Prostate gland (tissue), 2 donors: Measurements from ENCODE around the genes RAB3GAP1, UBXN4 and THSD7B.

DNA sequence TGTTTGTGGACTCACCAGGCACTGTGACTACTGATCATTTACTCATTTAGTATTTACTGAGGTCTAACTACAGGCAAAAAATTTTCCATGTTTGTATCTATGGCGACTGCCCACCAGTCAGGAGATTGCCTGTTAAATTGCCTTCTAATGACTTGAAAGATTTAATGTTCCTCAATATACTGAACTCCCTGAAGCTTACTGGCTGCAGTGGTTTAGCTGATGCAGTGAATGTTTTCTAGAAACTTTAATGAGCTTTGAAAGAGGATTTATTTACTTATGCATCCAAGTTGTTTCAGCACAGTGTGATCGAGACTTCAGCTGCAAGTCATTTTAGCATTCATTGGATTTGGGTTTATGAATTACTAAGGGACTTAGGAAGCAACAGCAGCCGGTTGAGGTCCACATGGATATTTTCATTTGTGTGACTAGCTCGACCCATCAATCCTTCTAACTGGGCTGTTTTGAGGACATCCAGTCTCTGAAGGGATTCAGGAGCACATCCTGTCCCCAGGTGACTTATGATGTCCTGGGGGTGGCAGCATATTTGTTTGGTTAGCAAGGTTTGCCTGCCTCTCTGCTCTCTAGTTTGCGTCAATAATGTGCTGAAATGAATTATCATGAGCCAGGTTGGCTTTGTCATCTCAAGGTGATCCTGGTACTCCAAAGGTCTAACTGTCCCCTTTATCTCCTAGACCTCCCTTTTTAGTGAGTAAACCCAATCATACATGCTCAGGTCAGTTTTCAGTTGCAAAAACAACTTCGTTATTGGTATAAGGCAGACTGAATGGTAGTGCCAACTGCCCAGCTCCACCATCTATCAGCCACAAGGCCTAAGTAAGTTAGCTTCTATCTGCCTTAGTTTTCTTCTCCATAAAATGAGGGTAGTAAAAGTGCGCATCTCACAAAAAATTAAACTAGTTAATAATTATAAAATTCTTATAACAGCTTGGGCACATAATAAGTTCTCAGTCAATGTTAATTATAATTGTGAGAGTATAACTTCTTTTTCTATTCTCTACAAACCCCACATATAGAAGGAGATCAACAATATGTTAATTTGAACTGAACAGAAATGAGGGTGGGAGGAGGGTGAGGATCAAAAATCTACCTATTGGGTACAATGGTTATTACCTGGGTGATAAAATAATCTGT is 27.0 kb downstream of the ACMSD start:
- PRO-cap: no peak
- RAMPAGE, long total RNA, 2 experiments: no peak in any of the 2 experiments

- PRO-cap: no peak
- RAMPAGE, long total RNA, 2 experiments: no peak in any of the 2 experiments
Observed at GRCh38 chr2:134870215-134870805, 31.9 kb downstream of the ACMSD start.

- PRO-cap: bidirectional peak, plus-strand start at chr2:135052283, minus-strand start at chr2:135052153
- RAMPAGE, long total RNA, 2 experiments: start-site peak on the plus strand in 2 of 2 experiments, at chr2:135052289-135052298 at its widest, 507 to 764 reads per replicate
Observed at GRCh38 chr2:135051941-135052436, at the start of gene RAB3GAP1. Gene RAB3GAP1, plus strand, starts transcription at chr2:135052292.

GRCh38 chr2:135741408-135742433 is at the start of gene UBXN4:
Gene UBXN4, plus strand, starts transcription at chr2:135741855.
- PRO-cap: bidirectional peak, plus-strand start at chr2:135741634, minus-strand start at chr2:135741687
- RAMPAGE, long total RNA, 2 experiments: start-site peak on the plus strand in 2 of 2 experiments, at chr2:135741619-135741923 at its widest, 861 to 907 reads per replicate

- PRO-cap: no peak
- RAMPAGE, long total RNA, 2 experiments: no peak in any of the 2 experiments
Observed at GRCh38 chr2:135742741-135742898, 965 bp downstream of the UBXN4 start.

- PRO-cap: no peak
- RAMPAGE, long total RNA, 2 experiments: no peak in any of the 2 experiments
Observed at GRCh38 chr2:135825579-135826216, 11.3 kb downstream of the LCT start.

- PRO-cap: no peak
- RAMPAGE, long total RNA, 2 experiments: no peak in any of the 2 experiments
Observed at GRCh38 chr2:135863315-135863621, 13.0 kb downstream of the MCM6 start.

- PRO-cap: no peak
- RAMPAGE, long total RNA, 2 experiments: no peak in any of the 2 experiments
Observed at GRCh38 chr2:135983662-135984167, 1.7 kb downstream of the DARS1 start.

- PRO-cap: unidirectional peak, minus-strand start at chr2:136121360
- RAMPAGE, long total RNA, 2 experiments: no peak in any of the 2 experiments
Observed at GRCh38 chr2:136121022-136121534, 3.1 kb upstream of the CXCR4 start.

GRCh38 chr2:136128103-136128979 is 10.4 kb upstream of the CXCR4 start:
- PRO-cap: no peak
- RAMPAGE, long total RNA, 2 experiments: no peak in any of the 2 experiments

GRCh38 chr2:136378432-136378775 is 260.5 kb upstream of the CXCR4 start:
- PRO-cap: no peak
- RAMPAGE, long total RNA, 2 experiments: no peak in any of the 2 experiments

DNA sequence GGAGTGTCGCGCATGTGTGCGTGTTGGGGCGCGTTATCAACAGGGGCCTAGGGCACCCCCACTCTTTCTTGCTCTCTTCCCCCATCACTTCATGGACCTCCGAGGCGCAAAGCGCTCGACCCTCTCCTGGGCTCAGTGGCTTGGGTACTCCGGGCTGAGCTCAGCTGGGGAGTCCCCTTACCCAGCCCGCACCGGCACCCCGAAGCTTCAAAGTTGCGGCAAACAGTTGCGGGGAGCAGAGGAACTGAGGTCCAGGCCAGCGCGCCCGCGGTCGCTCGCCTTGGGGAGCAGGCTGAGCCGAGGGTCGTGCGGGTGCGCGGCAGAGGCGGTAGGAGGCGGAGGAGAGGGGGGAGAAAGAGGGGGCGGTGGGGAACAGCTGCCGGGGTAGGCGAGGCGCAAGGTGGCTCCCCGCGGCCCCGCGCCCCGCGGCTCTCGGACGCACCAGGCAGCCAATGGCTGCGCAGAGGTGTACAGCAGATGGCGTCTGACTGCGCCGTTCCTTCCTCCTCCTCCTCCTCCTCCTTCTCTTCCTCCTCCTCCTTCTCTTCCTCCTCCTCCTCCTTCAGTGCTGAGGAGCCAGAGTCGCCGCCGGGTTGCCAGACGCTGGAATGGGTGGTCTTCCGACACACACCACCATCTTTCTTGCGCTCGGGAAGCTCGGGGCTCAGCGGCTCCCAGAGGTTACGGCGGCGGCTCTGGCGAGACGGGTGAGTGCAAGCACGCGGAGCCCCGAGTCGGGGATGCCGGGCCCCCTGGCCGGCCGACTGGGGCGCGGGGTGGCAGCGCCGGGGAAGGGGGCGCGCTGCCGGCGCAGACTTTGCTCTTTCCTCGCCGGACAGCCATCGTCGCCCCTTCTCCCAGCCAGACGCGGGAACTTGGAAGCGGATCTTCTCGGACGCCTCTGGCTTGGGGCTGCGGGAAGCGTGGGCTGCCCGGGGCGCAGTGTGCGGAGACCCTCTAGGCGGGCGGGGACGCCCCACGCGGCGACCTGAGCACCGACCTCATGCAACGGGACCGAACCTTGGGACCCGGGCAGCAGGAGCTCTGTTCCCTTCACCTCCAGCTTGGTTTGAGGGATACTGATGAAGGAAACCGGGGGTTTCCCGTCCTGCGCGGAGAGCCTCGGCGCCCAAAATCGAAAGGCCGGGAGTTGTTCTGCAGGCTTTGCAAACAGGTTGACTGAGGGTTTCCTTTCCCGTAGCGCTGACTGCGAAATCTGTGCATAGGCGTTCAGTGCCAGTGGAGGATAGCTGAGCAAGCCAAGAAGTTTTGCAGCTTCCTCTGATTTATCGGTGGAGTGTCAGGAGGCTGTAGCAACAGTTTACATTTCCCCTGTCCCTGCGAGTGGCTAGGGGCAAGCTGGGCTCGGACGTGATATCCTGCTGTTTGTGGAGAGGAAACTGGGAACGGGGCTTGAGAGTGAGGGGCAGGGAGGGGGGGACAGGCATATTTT is at the start of gene THSD7B:
Gene THSD7B, plus strand, starts transcription at position 565 of the 1,453 bp plus-strand sequence.
- PRO-cap: no peak
- RAMPAGE, long total RNA, 2 experiments: start-site peak on the plus strand in 2 of 2 experiments, centred at positions 566 to 569 of the sequence, 16 to 30 reads per replicate

- PRO-cap: no peak
- RAMPAGE, long total RNA, 2 experiments: no peak in any of the 2 experiments
Observed at GRCh38 chr2:137947371-137947803, 16.9 kb upstream of the HNMT start.

DNA sequence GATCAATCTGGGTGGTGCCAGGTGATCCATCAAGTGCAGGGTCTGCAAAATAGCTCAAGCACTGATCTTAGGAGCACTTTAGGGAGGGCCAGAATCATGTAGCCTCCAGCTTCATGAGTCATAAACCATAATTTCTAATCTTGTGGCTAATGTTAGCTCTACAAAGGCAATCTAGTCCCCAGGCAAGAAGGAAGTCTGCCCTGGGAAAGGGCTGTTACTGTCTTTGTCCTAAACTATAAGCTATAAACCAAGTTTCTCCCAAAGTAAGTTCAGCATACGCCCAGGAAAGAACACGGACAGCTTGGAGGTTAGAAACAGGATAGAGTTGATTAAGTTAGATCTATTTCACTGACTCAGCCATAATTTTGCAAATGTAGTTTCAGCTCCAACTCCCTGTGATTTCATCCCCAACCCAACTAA is 227.0 kb upstream of the SPOPL start:
- PRO-cap: no peak
- RAMPAGE, long total RNA, 2 experiments: no peak in any of the 2 experiments

GRCh38 chr2:138421810-138422209 is 79.8 kb upstream of the SPOPL start:
- PRO-cap: no peak
- RAMPAGE, long total RNA, 2 experiments: no peak in any of the 2 experiments

DNA sequence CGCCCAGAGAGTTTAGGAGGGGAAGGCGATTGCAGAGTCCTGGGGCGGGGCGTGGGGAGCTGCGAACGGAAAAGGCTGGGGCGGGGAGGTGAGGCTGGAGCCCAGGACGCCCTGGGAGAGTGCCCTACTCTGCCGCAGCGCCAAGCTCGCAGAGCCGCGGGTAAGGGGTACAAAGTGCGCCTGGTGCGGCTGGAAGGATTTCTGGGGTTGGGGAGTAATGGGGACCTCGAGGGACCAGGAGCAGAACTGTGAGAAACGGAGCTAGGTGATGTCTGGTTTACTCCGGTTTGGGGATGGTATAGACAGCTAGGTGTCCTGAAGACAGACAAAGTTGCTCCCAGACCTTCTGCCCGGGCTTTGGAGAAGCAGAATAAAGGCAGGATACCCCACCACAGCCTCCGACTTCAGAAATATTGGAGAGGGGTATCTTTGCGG is 720 bp upstream of the NXPH2 start:
- PRO-cap: no peak
- RAMPAGE, long total RNA, 2 experiments: no peak in any of the 2 experiments

DNA sequence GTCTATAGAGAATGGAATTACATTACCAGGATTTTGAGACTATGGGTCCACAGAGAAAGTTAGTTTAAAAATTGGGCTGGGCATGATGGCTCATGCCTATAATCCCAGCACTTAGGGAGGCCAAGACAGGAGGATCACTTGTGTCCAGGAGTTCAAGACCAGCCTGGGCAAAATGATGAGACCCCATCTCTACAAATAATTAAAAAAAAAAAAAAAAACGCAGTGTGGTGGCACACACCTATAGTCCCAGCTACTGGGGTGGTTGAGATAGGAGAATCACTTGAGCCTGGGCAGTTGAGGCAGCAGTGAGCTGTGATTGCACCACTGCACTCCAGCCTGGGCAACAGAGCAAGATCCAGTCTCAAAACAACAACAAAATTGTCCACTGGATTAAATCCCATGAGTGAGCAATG is 1469.5 kb downstream of the LRP1B start:
- PRO-cap: no peak
- RAMPAGE, long total RNA, 2 experiments: no peak in any of the 2 experiments

DNA sequence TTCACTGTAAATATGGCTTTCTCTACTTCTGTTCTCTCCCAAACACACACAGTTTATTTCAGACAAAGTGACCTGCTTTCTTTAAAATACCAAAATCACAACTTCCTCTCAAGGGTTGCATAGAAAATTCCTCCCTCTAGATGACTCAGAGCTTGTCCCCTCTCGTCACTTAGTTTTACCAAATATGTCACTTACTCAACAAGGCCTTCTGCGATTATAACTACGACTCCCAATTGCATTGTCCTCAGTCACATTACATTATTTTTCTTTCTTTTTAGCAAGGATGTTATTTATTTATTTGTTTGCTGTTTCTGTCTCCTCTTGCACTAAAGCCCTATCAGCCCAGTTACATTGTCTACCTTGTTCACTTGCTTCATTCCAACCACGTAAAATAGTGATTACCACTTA is 9.4 kb downstream of the LRP1B start:
- PRO-cap: no peak
- RAMPAGE, long total RNA, 2 experiments: no peak in any of the 2 experiments

- PRO-cap: unidirectional peak, minus-strand start at chr2:142462921
- RAMPAGE, long total RNA, 2 experiments: no peak in any of the 2 experiments
Observed at GRCh38 chr2:142462817-142463037, 331.9 kb upstream of the LRP1B start.

- PRO-cap: no peak
- RAMPAGE, long total RNA, 2 experiments: no peak in any of the 2 experiments
Observed at GRCh38 chr2:143141347-143141659, 12.1 kb downstream of the ARHGAP15 start.